Astrocyte (in vitro differentiated cells and primary cell): Measurements from ENCODE around the gene RLBP1.

DNA sequence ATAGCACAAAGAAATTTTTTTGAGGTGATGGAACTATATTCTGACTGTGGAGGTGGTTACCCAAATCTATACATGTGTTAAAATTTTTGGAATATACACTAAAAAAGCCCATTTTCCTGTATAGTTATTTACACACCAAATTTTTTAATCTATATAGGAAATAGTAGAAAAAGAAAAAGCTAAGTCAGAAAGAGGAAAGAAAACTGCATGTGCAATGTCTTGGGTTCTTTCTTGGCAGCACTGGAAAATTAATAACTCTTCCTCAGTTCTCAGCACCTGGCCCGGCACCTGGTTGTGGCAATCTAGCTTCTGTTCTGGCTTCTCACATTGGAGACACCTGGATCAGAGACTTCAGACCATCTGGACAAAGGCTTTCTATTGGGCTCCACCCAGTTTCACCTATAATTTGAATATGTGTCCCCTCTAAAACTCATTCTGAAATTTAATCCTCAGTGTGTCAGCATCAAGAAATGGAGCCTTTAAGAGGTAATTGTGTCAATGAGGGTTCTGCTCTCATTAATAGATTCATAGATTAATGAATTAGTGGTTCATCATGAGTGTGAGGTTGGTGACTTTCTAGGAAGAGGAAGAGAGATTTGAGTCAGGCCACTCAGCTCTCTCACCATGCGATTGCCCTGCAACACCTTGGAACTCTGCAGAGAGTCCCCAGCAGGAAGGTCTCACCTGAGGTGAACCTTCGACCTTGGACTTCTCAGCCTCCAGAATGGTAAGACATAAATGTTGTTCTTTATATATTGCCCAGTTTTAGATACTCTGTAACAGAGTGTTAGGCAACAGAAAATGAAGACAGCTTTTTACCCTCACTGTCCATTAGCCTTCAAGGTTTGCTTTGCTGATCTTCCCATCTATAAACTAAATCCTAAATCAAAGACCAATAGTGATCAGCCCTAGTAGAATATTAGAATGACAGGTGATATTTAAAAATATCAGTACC lies 679.9 kb downstream of the NTRK3 start:
- PRO-cap: unidirectional peak, plus-strand start at position 609 of the sequence
- RRBS, 2 experiments: no CpG with 5 or more reads among the region's 3 CpGs

DNA sequence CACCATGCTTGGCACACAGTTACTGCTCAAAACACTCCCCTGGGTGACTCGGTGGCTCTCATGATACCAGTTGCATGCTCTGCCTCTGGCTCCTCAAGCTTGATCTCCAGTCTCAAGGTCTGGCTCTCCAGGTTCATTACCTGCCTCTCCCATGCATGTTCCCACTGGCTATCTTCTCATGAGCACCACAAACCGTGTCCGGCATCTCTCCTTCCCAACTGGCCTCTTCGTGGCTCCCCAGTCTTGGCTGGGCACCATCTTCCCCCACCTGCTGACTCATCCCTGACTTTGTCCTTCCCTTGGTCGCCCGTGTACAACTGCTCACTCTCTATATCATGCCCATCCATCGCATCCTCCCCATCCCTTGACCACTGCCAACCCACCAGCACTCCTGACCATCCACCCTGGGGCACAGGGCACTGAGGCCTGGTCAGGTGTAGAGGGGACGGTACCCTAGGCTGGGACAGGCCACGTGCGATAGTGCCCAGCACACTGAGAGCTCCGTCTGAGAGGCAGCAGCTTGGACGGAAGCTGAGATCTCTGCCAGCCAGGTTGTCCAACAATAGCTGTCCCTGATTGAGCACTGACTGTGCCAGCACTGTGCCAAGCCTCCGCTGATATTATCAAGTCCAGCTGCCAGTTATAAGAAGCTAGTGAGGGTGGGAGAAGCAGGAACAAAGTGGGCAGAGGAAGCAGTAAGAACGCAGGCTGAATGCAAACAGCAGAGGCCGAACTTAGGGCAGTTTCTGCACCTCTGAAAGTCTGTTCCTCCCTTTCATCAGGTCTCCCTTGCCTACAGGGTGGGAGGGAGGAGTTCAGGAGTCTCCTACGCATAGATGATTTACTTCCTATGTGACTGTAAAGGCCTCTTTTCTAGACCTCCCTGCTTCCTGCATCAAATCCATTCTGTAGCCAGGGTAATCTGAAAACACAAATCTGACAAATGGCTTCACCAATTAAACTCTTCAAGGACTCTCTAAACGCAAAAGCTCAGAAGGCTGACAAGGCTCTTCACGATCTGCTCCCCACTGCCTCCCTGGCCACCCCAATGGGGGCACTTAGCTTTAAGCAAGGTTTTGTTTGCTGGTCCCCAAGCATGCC lies 29.6 kb downstream of the MRPS11 start:
- PRO-cap: no peak
- RRBS, 2 experiments: no CpG with 5 or more reads among the region's 18 CpGs

DNA sequence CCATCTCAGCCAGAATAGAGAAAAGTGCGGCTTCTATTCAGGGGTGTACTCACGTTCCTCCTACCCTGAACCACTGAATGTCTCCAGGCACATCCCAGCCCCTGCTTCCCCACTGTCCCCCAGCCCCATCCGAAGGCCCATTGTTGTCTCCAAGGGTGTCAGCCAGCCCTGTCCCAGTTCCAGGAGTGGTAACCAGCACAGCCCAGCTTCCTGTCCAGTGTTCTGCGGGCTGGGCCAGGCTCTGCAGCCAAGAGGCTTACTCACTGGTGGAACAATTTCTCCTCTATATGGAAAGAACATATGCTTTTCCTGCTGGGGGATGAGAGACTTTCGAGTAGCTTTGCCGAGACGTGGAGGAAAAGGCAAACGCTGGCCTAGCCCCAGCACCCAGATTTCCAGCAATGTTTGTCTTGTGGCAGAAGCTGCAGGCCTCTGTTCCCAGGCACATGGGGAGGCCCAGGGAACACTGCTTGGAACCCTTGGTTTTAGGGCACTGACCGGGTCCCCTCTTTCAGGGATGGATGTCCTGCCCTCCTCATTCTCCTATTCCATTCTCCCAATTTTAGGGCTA lies 20.8 kb downstream of the ISG20 start:
- PRO-cap: no peak
- RRBS, 2 experiments: no CpG with 5 or more reads among the region's 9 CpGs

- PRO-cap: no peak
- RRBS, 2 experiments: no CpG with 5 or more reads among the region's 7 CpGs
These were observed 14.4 kb downstream of the ABHD2 start for GRCh38 chr15:89102652-89103080.

DNA sequence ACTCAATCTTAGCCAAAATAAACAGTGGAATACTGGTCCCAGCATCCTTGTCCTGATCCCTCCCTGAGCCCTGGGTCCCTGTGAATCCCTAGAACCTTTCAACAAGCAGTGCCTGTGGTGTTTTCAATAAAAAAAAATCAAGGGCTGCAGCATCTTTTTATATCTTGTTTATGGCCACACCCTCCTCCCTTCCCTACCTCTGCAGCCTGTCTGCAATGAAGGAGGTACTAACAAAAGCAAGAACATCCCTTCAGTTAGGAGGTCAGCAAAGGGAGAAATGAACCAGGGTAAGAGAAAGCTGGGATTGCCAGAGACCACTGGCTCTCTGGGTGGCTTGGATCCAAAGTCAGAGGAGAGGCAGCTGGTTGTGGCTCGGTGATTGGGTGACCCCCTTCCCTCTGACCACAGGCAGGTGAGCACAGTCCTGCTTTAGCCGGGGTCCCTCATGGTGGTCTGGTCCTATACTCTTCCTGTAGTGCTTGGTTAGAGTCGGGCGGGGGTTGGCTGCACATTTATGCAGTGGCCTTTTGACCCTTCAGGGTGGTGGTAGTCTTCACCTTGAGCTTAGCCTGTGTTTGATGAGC lies 37.7 kb downstream of the RLBP1 start:
- PRO-cap: no peak
- RRBS, 2 experiments: no CpG with 5 or more reads among the region's 4 CpGs

- PRO-cap: no peak
- RRBS, 2 experiments: no CpG with 5 or more reads among the region's 12 CpGs
These were observed 14.6 kb downstream of the RLBP1 start for GRCh38 chr15:89206817-89207164.

DNA sequence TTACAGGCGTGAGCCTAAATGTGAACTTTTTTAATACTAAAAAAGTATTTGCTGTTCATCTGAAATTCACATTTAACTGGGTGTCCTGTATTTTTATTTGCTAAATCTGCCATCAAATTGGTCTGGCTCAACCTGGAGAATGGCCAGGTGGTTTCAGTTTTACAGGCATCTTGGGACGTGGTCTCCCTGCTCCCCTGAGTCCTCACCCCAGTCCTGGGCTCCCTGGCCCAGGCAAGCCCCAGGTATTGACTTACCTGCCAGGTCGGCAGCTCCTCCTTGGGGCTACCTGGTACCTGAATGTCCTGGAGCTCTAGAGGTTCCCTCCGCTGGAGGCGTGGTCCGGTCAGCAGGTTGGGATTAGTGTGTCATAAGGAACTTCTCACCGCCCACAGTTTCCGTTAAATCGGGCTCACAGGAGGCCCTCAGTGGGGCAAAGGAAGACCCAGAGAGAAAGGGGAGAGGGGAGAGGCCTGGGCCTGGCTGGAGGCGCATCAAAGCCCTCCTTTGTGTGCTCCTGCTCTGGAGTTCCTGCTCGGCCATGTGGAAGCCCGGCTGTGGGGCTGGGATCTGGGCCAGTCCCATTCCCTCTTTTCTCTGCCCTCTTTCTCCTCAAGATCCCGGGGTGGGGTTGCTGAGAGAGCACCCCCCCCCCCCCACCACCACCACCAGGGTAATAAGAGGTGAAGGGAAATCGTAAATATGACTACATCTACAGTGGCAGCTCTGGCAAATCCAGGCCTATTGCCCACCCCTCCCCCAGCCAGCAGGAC lies at the start of gene RLBP1:
RLBP1 (minus strand) TSS at position 299 of the 770 bp plus-strand sequence.
- PRO-cap: no peak
- RRBS, 2 experiments: 2 to 14% methylated on average over 2 of the region's 14 CpGs

- PRO-cap: unidirectional peak, minus-strand start at chr15:89311469
- RRBS, 2 experiments: no CpG with 5 or more reads among the region's 8 CpGs
These were observed 23.2 kb downstream of the POLG start for GRCh38 chr15:89311386-89311915.

GRCh38 chr15:89377922-89378363 lies 43.3 kb upstream of the POLG start:
- PRO-cap: no peak
- RRBS, 2 experiments: 2% methylated on average over 4 of the region's 29 CpGs; no CpG with 5 or more reads in 1 of the 2 experiments

DNA sequence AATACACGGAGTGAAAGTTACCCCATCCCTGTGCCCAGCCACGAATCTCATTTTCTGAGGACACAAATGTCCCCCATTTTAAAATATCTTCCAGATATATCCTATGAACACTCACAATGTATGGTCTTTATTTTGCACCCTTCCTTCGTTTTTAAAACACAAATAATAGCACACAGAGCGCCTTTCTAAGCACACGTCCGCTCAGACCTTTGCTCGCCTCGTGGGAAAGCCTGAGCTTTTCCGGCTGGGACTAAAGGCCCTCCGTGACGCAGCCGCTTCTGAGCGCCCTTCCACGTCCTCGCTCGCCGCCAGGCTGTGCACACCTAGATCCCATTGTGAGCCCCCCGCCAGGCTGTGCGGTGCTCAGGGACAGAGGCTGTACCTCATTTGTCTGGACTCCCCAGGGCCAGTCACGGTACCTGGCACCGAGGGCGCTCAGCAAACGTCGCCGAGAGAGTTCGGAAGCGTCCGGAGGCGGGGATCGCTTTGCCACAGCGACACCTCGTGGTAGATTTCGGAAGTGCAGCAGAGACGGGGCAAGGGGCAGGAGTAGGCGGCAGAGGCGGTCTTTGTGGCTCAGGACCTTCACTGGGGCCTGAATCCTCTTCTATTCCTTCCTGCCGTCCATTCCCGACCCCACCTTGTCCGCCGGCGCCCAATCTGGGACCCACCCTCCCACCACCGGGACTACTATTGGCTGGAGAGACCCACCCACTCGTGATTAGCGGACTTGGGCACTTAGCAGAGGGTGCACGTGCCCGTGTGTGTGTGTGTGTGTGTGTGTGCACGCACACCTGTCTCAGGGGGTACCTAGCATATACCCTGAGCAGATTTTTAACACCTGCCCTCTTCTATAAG lies 65.8 kb downstream of the RHCG start:
- PRO-cap: no peak
- RRBS, 2 experiments: no CpG with 5 or more reads among the region's 47 CpGs

DNA sequence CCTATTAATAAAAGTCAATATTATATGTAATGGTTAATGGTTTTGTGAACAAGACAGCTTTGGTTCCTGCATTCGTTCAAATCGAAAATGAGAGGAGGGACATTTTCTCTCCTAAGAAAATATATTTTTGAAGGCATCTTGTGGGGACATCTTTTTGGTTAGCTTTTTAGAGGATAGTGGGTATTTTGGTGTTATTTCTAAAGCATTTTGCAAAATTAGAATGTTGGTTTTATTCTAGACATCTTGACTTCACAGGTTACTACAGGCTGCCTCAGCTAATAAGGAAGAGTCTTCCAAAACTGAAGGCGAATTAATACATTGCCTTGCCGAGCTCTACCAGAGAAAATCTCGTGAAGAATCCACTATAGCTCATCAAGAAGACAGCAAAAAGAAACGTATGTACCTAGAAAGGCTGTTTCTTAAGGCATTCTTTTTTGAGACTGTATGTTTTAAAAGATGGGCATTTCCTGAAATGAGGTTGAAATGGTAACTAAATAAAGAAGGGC lies 18.9 kb downstream of the TICRR start:
- PRO-cap: no peak
- RRBS, 2 experiments: no CpG with 5 or more reads among the region's 6 CpGs

GRCh38 chr15:89799399-89800525 lies 14.9 kb downstream of the ANPEP start:
- PRO-cap: no peak
- RRBS, 2 experiments: no CpG with 5 or more reads among the region's 14 CpGs

- PRO-cap: no peak
- RRBS, 2 experiments: no CpG with 5 or more reads among the region's 11 CpGs
These were observed 6.0 kb upstream of the ANPEP start for GRCh38 chr15:89820547-89821127.

DNA sequence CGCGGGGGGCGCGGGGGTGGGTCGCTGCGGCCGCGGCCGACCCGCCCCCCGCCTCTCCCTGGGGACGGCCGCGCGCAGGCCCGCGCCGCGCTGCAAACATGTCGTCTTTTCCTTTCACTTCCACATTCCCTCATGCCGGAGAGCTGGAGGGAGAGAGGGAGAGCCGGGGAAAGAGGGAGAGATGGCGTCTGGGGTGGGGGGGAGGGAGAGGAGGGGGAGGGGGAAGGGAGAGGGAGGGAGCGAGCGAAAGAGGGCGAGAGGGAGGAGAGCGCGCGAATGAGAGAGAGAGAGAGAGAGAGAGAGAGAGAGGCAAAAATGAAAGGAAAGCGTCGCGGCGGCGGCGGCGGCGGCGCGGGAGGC lies 545 bp downstream of the ZNF710 start:
- PRO-cap: no peak
- RRBS, 2 experiments: no CpG with 5 or more reads among the region's 39 CpGs

- PRO-cap: bidirectional peak, plus-strand start at chr15:90098377, minus-strand start at chr15:90098272
- RRBS, 2 experiments: no CpG with 5 or more reads among the region's 10 CpGs
These were observed 4.5 kb downstream of the IDH2 start for GRCh38 chr15:90097471-90098494.

- PRO-cap: no peak
- RRBS, 2 experiments: no CpG with 5 or more reads among the region's 2 CpGs
These were observed 1.7 kb upstream of the IDH2 start for GRCh38 chr15:90103873-90104409.

DNA sequence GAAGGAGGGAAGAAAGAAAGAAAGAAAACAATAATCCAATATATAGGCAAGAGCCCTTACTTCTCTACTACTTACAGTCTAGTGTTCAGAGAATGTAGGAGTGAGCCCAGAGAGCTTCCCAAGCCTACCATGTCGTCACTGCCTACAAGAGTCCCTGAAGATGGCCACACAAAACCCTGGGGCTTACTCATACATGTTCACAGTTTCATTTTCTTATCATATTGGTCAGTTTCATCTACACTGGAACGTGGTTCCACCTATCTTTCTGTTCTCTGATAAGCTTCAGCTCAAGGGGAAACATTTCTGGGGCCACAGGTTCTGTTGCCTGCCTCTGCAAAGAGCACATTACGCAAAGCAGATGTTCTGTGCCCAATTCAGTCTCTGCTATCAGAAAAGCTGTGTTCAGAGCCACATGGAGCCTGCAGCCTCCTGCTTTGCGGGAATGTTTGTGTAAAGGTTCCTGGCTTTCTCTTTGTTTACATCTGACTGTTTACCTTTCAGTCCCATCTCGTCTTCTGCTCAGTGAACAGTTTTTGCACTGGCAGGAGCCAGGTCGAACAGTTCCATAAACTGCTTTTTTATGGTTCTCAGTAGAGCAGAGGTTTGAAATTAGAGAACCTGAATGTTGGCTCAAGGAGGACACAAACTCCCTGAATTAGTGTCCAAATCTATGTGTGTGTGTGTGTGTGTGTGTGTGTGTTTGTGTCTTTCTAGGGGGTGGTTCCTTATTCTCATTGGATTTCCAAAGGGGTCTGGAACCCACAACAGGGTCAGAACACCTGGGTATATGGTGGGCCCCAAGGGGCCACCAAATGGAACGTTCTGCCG lies 47.0 kb upstream of the IDH2 start:
- PRO-cap: no peak
- RRBS, 2 experiments: no CpG with 5 or more reads among the region's 8 CpGs

DNA sequence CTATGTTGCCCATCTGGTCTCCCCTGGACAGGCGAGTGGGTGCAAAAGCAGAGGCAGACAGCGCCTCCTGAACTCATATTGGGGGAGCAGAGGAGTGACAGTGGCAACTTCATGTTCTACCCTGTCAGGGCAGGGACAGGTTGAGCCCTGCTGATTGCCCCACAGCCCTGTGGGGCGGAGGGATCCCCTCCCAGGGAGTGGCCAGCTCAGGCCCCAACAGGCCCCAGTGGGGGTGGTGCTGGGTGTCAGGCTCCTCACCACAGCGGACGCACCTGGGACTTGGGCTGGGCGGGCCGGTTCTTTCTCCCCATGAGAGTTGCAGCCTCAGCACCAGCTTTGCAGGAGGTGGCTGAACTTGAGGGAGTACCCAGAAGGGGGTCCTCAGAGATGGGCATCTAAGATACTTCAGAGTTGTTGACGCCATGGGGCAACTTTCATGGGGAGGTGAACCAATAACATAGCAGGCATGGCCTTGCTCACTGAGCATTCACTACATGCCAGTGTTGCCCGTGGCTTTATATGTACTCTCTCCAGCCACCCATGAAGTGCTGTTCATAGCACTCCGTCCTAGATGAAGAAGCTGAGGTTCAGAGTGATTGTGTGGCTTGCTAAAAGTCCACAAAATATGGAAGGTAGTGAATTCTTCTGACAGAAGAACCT lies 10.0 kb upstream of the SEMA4B start:
- PRO-cap: no peak
- RRBS, 2 experiments: no CpG with 5 or more reads among the region's 10 CpGs

DNA sequence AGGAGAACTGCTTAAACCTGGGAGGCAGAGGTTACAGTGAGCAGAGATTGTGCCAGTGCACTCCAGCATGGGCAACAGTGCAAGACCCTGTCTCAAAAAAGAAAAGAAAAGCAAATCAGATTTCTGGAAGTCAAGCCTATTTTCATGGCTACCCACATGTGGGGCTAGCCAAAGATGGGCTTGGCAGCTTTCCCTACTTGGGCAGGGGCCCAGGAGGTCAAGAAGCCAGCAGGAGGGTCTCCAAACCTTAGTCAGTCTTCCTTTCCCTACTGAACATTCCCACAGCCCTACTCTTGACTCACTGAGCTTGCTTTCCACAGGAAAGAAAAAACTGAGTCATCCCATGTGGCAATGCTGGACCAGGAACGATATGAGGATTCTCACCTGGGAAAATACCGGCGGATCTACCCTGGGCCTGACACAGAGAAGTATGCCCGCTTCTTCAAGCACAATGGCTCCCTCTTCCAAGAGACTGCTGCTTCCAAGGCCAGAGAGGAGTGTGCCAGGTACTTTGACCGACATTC lies 3.7 kb upstream of the NGRN start:
- PRO-cap: no peak
- RRBS, 2 experiments: no CpG with 5 or more reads among the region's 5 CpGs

GRCh38 chr15:90382632-90382940 lies 5.5 kb upstream of the IQGAP1 start:
- PRO-cap: no peak